Melanocyte of skin (primary cell): ENCODE results near the gene MYL12B.

DNA sequence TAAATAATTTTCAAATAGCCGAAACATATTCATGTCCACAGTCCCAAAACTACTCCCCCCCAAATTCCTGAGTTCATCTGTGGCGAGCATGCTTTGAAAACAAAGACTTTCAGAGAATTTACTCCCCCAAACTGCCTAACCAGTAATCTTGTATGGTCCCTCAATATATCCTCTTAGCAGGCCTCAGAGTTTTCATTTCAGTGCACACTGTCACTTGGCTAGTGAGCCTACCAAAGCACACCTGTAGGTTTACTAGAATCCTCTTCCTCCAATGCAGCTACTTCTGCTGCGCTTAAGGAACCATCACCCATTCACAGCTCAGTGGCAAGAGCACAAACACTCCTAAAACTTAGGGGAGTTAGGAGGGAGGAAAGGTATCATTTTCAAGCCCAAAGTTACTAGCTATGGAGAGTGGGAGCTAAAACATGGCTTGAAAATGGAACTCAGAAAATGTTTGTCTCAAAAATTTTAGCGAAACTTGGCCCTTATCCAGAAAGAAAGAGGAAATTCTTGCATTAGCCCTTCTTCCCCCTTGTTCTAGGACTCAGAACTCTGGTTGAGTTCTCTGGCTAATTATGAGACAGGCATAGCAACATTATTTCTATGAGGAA, 33.2 kb downstream of the LPIN2 start:
- CAGE, long polyA plus RNA, 2 experiments: no peak in any of the 2 experiments

DNA sequence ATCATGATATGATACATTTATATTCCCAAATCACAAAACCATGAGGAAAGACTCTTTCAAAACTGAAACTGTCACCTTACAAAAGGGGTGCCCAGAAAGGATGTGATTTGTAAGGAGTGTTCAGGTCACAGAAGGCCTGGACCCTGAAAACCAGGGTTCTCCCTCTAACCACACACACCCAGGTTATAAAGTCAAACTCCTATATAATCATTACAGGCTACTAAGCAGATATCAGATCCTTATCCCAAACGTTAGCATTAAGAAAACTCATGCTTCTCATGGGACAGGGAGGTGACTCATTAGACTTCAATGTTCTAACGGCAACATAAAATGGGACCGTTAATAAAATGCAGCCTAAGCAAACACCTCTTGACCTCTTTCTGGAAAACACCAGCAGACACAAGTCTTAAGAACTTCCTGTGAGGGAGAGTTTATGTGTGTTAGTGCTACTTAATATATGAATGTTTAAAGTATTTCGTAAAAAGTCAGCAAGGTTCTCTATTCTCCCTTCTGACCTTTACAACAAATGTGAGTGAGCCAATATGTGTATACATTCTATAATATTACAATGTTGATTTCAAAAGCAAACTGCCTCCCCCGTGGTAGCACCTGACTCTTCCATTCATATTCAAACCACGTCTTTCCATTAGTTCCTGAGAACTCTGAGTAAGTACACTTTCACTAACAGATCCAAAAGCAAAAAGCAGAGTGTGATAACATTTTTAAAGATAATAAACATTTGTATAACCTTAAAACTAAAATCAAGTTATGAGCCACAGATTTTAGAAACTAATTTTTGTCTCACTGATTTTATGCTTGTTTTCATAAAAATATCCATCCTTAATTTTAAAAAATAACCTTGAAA, 31.6 kb downstream of the LPIN2 start:
- CAGE, long polyA plus RNA, 2 experiments: no peak in any of the 2 experiments

GRCh38 chr18:2982334-2983334, 30.3 kb downstream of the LPIN2 start:
- CAGE, long polyA plus RNA, 2 experiments: no peak in any of the 2 experiments

DNA sequence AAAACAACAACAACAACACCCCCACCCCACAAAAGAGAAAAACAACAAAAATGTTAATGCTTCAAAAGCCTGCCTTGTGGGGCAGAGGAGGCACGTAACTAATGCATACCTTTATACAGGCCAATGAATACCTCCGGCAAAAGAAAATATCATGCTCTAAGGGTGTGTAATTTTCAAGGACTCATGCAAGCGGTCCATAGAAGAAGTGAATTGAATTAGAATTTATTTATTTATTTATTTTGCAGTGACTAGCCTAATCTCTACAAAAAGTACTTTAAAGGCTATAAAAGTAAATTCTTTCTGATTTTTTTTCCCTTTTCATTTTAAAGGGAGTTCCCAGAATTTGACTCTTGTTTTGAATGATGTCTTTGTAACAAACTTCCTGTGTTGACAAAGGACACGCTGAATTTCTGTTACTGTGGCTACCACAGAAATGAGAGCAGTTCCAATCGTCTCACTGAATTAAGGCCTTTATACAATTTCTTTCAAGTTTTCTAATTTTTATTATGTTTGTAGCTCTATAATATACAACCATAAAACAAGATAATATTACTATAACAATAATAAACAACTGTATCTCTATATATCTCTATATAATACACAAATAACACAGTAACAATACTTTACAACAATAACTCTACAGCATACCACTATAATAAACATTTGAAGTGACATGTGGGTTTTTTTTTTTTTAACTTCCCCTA, 46.3 kb upstream of the LPIN2 start:
- CAGE, long polyA plus RNA, 2 experiments: no peak in any of the 2 experiments

- CAGE, long polyA plus RNA, 2 experiments: no peak in any of the 2 experiments
Observed at GRCh38 chr18:3118545-3118928, 101.2 kb downstream of the MYOM1 start.

- CAGE, long polyA plus RNA, 2 experiments: no peak in any of the 2 experiments
Observed at GRCh38 chr18:3211610-3212062, 8.1 kb downstream of the MYOM1 start.

- CAGE, long polyA plus RNA, 2 experiments: no peak in any of the 2 experiments
Observed at GRCh38 chr18:3230980-3231566, 11.3 kb upstream of the MYOM1 start.

- CAGE, long polyA plus RNA, 2 experiments: start-site peak on the plus strand in 2 of 2 experiments, at chr18:3262132-3262211 at its widest, 593 to 1,362 reads per replicate
Observed at GRCh38 chr18:3261988-3262900, at the start of gene MYL12B. Gene MYL12B (plus strand): TSS chr18:3262133.

DNA sequence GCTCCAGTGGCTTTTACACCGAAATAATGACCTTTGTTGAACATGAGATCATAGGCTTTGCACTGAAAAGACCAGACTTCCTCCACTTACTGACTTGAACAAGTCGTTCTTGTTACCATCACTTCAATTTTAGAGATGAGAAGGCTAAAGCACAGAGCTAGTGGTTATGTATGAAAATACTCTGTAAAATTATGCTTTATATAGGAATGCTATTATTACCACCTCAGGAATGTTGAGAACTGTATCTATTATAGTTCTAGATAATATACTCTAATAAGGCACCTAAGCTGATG, 20.0 kb downstream of the MYL12B start:
- CAGE, long polyA plus RNA, 2 experiments: no peak in any of the 2 experiments

GRCh38 chr18:3449174-3449939, 615 bp upstream of the TGIF1 start:
- CAGE, long polyA plus RNA, 2 experiments: no peak in any of the 2 experiments

DNA sequence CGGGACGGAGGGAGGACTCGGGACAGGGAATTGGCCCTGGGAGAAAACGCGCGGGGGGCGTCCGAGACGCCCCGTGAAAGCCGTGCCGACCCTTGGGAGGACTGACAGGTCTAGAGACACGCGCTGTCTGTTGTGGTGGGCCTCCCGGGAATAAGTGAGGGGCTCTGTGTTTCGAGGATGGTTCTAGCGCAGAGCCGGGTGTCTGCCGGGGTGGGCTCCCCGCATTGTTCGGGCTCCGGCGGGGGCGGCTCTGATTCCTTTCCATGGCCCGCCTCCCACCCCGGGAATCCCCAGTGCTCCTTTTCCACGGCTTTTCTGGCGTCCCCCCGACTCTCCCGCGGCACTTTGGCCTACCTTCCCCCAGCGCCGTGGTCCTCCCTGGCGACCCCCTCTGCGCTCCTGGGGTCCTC, 1.8 kb downstream of the TGIF1 start:
- CAGE, long polyA plus RNA, 2 experiments: no peak in any of the 2 experiments

DNA sequence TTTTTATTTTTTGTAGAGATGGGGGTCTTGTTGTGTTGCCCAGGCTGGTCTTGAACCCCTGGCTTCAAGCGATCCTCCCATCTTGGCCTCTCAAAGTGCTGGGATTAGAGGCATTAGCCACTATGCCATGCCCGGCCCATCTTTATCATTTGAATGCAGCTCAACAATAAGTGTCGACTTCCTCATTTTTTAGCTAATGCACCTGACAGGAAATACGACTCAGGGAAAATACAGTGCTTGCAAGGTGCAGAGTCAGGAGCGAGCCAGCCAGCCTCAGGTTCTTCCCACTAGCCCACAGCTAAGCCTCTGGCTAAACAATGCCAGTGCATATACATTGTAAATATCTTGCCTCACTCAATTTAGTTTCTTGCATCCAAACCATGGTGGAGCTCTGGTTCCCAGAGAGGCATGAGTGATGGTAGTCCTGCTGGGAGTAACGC, 135.0 kb downstream of the TGIF1 start:
- CAGE, long polyA plus RNA, 2 experiments: no peak in any of the 2 experiments

GRCh38 chr18:3593288-3594034, 143.5 kb downstream of the TGIF1 start:
- CAGE, long polyA plus RNA, 2 experiments: no peak in any of the 2 experiments

DNA sequence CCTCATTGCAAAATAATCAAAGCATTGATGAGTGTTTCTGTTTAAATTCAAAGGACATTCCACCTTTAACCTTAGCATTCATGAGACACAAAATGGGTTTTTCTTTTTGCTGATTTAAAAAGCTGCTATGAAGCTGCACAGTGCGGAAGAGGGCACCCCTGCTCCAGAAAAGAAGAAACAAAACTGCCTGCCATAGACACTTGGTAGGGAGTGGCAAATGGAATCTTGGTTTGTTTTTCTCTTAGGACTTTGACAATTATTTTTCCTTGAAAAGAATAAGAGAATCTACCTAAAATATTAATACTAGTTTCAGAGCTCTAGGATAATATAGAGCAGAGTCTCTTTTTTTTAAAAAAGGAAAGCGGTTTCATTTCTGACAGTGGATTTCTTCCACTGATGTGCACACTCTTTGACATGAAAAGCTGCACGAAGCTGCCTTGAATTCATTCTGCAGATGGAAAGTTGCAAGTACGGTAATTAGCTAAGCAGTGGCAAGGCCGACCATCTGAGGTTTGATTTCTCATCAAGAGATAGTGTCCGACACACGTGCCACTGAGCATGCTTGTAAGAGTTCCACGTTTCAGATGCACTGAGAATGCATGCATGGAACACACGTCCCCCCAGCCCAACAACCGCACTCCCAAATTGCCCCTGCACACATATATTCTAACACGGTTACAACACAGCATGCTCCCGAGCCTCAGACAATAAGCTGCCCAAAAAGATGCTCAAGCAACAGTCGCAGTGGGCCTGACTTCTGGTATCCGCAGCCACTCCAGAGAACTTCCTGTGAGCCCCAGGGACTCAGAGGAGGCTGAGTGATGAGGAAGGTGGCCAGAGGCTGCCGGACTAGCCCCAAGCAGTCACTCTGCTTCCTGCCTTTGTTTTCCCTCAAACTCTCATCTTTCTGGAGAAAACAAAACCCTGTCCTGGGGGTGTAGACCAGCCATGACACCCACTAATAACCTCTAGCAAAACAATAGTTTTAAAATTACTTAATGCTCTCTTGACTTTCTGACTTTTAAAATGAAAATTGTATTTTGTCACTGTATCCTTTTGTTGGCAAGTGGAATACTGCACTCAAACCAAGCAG, 203.8 kb downstream of the TGIF1 start:
- CAGE, long polyA plus RNA, 2 experiments: no peak in any of the 2 experiments

GRCh38 chr18:3872441-3873729, 422.9 kb downstream of the TGIF1 start:
- CAGE, long polyA plus RNA, 2 experiments: no peak in any of the 2 experiments

DNA sequence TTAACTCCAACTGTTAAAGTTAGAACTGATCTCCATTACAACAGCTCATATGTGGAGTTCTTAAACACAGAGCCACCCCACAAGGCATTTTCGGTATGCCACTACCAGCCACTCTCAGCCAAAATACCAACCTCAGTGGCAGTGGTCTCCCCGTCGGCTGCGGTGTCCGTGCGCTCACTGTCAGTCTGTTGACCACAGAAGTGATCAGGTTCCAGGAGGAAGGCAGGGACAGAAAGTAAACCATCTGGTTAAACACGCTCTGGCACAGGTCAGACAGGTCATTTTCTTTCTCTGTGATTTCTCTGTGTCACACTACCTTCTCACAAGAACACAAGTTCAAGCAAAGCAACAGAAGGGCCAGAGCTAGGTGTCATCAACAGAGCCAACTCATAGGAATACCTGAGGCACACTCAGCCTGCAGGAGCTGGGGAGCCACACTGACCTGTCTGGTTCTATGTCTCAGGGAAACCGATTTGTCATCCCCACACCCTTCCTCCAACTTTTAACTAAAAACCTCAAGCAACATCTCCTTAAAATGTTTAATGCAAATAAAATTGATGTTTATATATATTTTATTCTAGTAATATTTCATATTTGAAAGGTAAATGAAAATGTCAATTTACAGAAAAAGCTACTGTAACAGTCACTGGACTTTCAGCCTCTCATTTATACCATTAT, 115.0 kb upstream of the ZBTB14 start:
- CAGE, long polyA plus RNA, 2 experiments: no peak in any of the 2 experiments

DNA sequence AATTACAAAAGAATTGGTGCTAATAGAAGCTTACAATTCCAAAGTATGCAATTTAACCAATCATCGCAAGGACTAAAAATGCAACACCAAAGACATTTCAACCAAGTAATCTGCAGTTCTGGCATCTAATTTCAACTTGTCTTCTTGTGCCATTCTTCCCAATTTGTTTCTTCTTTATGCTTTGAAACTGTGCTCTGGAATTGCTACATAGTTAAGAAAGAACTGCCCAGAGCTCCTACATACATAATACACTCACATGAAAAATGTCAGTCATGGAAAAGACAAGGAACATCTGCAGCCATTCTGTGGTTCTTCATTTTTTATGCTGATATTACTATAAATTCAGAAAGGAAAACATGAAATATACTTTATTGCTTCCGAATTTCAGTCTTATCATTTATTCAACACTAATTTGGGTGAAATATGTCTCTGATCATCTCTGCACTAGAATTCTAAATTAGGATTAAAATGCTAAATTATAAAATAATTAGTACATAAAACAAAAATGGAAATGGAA, 4.4 kb downstream of the EPB41L3 start:
- CAGE, long polyA plus RNA, 2 experiments: no peak in any of the 2 experiments

DNA sequence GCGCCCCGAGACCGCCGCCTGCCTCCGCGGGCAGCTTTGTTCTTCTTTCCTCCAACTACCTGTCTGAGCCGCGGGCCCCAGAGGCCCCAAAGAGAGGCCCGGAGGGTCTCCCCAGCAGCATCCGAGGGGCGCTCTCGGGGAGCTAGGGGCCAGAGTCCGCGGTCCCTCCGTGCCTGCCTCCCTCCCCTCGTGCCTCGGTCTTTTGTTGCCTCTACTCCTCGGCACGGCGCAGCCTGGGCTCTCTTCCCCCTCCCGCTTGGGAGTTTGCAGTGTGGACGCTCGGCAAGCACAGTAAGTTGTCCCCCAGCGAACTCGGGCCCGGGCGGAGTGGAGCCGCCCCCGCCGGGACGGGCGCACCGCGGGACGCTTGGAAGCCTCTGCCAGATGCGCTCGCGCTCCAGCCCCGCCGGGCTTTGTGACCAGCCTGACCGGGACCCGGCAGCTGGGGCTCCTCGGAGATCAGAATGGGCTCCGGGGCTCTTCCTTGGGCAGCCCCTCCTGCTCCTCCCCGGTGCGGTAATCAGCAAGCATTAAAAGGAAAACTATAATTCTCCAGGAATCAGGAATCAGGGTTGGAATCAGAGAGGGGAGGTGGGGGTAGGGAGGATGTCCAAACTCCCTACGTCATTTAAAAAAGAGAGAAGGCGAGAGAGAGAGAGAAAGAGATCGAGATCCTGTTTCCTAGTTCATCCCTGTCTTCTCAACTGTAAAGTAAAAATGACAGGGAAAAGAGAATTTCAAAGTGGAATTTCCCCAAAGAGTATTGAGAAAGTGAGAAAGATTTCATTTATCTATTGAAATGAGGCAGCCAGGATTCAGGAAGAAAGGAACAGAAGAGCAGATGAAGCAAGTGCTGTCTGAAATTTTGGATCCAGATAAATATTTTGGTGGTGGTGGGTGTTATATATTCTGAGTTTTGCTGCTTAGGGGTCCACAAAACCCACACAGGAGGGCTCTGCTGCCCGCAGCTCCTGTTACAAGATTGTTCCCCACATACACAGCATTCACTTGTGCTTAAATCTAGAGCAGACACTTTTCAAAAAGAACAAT, 799 bp upstream of the TMEM200C start:
- CAGE, long polyA plus RNA, 2 experiments: no peak in any of the 2 experiments

DNA sequence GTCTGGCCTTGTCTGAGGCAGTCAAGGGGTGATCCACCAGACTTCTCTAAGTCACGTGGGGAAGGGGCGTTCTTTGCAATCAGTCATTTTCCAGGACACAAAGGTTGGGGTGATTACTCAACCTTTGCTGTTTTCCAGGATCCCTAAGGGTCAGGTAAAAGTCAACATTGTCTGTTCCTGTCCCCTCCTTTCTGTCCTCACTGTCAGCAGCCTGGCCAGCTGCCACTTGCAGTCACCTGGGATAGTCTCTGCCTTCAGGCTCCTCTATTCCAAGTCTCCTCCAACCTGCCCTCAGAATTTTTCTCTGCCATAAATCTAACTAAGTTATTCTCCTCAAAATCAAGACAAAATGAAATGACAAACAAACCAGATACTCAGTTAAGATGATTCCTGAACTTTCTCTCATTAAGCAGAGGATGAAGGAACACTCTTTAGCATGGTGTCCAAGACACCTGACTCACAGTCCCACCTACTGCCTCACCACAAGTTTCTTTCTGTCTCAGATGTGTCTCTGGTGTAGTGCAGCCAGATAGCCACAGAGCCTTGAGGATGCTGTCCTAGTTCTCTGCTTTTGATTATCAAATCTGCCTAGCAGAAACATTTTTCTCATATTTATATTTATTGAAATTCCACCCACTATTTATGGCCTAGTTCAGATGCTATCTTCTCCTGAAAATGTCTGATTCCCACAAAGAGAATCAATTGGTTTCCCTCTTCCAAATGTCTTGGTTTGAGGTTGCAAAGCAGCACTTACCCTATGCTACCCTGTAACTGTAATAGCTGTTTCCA, 103.5 kb upstream of the TMEM200C start:
- CAGE, long polyA plus RNA, 2 experiments: no peak in any of the 2 experiments

GRCh38 chr18:6994769-6995402, 122.7 kb downstream of the LAMA1 start:
- CAGE, long polyA plus RNA, 2 experiments: no peak in any of the 2 experiments